Foreskin keratinocyte (primary cell): Measurements from ENCODE around the genes DMC1, GTPBP1 and DNAL4.

DNA sequence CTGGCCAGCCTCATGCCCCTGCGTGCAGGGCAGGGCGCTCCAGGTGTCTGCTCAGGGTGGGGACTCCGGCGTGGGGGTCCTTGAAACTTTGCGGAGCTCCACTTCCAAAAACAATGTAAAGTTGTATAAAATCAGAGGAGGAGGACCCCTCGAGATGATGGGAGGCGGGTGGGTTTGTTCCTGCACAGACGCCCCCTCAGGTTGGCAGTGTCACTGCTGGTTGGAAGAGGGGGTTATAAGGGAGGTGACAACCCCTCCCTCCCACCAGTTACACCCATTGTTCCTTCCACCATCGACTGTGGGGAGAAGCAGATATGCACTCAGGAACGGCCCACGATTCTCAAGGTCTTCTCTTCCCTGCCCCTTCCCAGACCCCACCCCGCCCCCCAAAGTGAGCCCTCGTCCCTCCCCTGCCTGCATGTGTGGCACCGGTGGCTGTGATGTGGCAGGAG, 493 bp downstream of the KDELR3 start:
- RAMPAGE, total RNA, result no peak

DNA sequence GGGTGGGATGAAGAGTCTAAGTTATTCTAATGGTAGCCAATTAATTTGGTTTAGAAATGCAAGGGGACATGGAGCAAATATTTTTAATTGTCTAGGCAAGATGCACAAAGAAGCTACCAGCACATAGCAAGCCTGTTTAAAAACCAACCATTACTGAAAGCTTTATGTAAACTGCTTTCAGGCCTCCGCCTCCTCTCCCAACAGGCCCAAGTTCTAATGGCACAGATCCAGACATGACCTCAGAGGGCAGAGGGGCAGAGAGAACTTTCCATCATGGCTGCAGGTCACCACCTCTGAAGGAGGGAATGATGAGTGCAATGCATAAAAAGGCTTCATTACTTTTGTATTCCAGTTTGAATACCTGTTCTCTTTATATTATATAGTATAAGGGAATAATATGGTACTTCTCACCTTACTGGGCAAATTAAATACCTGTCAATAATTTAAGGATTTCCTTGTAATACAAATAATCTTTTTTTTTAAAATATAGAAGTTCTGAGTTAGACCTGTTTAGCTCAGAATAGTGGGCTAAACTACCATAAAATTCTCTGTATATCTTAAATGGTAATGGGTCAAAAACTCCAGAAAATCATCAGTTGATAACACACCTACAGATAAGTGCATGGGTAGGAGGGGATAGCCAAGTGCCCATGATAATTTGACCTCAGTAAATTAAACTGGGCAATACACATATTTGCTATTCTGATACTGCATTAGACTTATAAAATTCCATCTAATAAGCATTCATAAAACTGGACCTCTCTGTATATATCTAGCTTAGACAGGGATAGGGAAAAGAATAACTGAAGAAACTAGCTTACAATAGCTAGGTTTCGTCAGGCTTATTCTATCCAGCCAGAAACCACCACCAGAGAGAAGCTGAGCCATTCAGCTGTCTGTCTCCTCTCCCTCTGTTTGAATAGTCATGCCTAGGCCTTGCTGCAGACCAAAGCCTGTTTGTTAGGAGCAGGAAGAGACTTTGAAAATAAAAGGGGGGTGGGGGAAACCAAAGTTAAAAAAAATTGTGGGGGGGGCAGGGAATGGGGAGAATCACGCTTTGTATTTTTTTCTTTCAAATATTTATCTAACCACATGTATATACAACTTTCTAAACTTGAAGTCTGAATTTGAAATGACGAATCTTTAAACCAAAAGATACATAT, 14.9 kb downstream of the DDX17 start:
- RAMPAGE, total RNA, result no peak

GRCh38 chr22:38569638-38570336, at the start of gene DMC1:
DMC1 (minus strand) TSS chr22:38570183.
- RAMPAGE, total RNA, result no peak

DNA sequence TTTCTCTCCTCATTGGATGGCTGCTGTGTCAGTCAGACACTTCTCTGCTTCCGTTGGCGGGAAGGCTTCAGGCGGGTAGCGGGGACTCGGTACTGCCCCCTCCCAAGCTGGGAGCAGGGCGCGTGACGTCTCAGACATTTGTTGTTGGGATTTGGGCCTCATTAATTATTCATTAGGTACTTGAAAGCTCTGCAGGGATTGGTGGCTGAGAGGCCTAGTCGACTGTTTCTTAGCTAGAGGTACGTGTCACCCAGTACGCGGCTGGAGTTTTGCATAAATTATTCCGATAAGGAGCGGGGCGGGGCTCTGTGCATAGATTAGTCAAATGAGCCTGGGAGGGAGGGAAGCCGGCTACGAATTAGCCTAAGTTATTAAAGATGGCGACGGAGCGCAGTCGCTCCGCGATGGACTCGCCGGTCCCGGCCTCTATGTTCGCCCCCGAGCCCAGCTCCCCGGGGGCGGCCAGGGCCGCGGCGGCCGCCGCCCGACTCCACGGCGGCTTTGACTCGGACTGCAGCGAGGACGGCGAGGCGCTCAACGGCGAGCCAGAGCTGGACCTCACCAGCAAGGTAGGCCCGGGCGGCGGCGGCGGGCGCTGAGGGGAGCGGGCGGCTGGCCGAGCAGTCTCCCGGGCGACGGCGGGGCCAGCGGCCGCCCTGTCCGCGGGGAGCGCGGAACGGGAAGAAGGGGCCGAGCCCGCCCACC, at the start of gene GTPBP1:
Gene GTPBP1 (plus strand): TSS at position 366 of the 705 bp plus-strand sequence.
- RAMPAGE, total RNA, result no peak

DNA sequence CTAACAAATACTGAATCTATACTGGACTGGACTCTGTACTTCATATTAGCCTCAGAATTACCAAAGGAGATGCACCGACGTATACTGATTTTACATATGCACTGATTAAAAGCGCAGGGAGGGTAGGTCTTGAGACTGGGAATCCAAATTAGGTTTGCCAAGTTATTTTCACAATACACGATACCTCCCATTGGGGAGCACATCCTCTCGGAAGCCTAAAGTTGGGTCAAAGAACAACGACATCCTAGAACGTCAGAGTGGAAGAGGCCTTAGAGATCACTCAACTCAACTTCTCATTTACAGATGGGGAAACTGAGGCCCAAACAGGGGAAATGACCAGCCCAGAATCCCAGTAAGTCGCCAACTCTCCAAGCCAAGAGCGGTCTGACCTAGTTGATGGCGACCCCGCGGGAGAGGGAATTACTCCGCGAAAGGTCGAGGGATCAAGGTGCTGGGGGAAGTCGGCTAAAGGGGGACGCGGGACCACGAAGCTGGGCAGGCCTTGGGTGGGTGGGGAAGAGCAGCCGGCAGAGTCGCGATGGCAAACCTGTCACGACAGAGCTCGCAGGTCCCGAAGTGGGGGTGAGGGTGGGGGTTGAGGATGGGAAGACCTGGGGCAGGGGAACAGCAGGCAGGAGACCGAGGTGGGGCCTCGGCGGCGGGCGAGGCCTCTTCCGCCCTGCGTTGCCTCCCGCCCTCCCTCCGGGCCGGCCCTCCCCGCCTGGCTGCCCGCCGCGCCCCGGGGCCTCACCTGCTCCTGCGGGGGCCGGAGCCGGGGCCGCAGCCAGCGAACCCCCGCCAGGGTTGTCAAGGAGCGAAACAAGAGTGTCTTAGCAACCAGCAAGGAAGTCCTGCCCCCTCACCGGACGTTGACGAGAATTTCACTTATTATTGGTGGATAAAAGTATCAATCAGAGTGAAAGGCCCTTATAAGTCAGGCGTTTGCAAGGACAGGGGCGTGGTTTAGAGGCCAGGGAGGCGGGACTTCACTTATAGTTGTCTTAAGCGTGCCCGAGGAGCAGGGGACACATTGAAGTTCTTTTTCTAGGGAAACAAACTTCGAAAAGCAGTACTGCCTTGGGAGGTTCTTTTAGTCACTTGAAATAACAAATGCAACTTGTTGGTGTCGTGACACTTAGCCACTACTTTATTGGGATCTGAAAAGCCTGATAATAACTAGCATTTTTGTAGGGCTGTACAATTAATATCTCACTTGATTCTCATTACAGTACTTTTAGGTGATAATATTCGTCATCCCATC, at the start of gene DNAL4:
Gene DNAL4 (minus strand): TSS at position 827 of the 1,261 bp plus-strand sequence.
- RAMPAGE, total RNA, result no peak

DNA sequence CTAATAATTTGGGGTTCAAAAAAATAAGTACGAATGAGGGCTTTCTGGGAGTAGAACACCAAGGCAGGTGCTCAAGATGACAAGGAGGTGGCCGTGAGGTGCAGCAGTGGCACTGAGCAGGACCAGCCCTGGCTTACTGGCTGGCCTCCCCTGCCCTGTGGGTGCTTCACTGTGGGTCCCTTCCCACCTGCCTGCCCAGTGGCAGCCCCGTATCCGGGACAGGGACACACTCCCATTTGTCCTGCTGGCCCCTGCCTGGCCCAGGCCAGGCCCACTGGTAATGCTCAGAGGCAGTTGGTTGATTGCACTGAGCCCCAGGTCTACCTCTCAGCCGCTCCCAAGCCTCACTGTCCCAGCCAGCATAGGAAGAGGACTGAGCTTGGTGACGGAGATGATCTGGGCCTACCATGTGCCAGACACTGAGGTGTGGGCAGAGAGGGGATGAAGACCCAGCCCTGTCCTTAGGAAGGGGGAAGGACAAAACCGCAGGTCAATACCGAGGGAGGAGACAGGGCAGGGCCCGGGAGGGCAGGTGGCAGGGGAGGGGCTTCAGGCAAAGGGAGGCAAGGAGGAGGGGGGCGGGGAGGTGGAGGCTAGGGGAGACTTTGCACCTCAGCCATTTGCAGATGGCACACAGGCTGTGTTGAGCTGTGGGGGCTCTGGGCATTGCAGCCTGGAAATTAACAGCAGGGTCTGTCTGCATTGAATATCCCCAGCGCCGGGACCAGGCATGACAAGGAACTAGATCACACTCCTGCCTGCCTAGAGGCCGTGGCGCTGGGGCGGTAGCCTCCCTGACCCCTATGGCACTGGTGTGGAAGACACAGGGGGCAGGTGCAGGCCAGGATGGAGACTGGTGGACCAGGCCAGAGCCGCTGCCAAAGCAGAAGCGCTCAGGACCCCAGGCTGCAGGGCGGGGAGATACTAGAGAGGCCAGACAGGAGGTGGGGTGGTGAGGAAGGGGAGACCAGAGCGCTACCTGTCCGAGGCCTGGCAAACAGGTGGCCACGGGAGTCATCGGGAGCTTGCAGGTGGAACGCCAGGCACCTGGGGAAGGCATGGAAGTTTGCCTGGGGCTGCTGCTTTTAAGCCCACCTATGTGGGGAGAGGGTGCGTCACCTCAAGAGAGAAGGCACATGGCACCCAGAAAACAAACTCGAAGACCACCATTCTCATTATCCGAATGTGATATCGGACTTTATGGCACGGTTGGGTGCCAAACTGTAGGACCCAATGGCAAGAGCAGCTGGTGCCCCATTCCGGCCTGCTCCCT, 11.7 kb downstream of the CBX6 start:
- RAMPAGE, total RNA, result no peak

DNA sequence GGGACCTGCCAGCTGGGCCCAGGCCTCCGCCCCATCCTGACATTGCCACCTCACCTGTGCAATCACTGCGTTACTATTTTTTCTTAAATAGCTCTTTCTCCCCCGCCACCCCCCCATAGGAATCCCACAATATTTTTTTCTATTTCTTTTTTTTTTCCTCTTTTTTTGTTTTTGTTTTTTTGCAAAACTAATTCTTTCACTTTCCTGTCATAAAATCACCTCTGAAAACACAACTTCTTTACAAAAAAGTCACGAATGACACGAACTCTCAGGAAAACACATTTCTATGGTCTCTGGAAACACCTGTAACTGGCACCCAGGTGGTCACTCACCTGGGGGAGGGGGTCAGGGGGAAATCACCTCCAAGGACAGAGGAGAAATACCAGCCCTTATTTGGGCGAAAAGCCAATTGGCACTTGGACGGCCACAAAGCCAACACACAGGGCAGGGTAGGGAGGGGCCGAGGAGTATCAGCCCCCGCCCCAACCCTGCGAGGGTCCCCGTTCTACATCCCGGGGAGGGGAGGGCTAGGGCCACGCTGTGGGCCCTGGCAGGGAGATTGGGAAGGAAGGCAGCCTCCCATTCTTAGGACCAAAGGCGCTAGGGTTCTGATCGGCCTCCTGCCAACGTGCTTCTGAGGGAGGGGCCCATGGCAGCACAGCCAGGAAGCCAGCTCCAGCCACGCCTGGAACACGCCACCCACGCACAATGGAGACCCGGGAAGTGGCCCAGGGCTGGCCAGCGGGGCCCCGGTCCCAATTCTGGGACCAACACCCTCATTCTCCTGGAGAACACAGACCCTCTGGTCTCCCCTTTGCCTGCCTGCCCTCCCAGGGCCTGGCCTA, 7.7 kb downstream of the CBX6 start:
- RAMPAGE, total RNA, result no peak

DNA sequence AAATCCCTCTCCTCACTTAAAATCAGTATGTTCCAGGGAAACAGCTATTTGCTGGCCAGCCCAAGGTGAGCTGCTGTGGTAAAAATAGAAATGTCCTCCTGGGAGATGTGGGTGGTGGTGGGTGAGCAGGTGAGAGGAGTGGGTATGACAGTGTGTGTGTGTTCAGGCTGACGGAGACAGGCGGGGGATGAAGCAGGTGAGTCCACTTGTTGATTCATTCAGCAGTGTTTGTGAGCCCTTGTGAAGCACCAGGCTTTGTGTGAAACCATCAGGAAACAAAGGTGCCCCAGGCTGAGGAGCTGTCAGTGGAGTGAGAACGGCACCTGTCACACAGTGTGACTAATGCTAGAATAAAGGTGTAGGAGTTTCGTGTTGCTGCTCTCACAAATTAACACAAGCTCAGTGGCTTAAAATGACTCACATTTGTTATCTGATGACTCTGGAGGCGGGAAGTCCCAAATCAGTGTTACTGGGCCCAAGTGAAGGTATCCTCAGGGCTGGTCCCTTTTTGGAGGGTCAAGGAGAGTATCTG, 1.9 kb upstream of the CBX6 start:
- RAMPAGE, total RNA, result no peak

- RAMPAGE, total RNA, result no peak
These were observed 35.4 kb upstream of the APOBEC3A start for GRCh38 chr22:38922067-38922266.

GRCh38 chr22:38973142-38973591, 9.0 kb upstream of the APOBEC3B start:
- RAMPAGE, total RNA, result no peak

GRCh38 chr22:39176016-39176725, 23.7 kb upstream of the CBX7 start:
- RAMPAGE, total RNA, result no peak

DNA sequence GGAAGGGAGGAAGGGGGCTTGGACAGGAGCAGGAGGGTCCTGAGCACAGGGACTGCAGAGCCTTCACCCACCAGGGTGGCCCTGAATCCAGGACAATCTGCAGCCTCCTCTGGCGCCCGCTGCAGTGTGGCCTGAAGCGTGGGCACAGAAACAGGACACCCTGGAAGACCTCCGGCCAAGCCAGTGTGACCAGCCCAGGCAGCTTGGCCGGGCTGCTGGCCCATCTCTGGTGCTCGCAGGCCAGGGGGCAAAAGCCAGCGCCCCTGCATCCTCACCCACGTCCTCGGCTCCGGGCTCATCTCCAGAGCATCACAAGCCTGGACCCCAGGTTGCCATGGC, 9.2 kb upstream of the PDGFB start:
- RAMPAGE, total RNA, result no peak

- RAMPAGE, total RNA, result no peak
These were observed 12.4 kb downstream of the RPL3 start for GRCh38 chr22:39306771-39307606.

- RAMPAGE, total RNA, result no peak
These were observed 5.6 kb downstream of the RPL3 start for GRCh38 chr22:39313471-39314532.

DNA sequence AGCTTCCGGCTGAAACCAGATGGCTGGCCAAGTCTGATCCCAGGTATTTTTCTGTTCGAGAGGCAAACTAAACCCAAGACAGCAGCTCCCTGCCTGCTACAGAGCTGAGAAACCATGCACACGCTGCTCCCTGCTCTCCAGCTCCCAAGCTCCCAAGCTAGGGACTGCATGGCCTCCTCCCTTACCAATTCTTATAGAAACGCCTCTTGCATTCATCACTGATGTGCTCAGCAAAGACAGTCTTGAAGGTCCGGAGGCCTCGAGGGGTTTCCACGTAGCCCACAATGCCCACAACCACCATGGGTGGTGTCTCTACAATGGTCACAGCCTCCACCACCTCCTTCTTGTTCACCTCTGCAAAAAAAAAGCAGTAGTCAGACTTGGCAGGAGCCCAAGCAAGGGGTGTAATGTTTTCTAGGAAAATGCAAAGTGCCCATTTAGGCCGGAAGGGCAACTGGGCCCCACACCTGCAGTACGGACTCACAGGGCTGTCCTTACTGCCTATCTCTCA, 2.1 kb downstream of the RPL3 start:
- RAMPAGE, total RNA, result no peak

DNA sequence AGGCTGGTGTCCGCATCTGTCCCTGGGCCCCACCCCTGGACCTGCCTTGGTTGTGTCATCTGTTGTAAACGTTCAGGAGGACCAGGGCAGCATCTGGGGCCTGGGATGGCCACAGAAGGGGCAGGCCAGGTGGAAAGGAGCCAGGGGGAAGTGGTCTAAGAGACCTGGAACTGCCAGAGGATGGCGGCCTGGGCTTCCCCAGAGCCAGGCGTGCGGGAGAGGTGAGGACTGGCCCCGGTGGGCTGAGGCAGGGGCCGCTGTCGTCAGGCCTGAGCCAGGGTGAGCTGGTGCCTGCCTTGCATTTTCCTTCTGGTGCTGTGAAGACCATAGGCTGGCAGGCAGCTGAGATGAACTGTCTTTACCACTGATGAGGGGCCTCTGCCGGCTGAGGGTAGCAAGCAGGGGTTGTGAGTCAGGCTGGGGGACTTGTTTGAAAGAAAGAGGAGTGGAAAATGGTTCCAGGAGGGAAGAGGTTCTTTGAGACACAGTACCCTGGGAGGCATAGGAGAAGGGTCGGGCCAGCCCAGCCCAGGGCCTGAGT, 26.0 kb upstream of the MGAT3 start:
- RAMPAGE, total RNA, result no peak

- RAMPAGE, total RNA, result no peak
These were observed 10.6 kb upstream of the MGAT3 start for GRCh38 chr22:39446227-39446677.

- RAMPAGE, total RNA, result no peak
These were observed 7.1 kb downstream of the MGAT3 start for GRCh38 chr22:39463889-39464356.

DNA sequence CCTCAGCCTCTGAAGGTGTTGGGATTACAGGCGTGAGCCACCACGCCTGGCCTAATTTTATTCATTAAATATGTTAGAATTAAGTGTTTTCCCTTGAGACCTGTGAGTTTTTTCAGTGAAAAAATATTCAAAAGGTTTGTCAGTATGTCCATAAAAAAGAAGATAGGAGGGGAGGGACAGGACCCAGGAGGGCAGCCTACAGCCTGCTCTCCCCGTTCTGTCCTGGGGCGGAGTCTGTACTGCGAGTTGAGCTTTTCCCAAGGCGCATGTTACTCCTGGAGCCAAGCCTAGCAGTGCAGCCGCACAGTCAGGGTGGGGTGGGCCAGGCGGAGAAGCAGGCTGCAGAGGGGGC, 15.4 kb upstream of the MIEF1 start:
- RAMPAGE, total RNA, result no peak

DNA sequence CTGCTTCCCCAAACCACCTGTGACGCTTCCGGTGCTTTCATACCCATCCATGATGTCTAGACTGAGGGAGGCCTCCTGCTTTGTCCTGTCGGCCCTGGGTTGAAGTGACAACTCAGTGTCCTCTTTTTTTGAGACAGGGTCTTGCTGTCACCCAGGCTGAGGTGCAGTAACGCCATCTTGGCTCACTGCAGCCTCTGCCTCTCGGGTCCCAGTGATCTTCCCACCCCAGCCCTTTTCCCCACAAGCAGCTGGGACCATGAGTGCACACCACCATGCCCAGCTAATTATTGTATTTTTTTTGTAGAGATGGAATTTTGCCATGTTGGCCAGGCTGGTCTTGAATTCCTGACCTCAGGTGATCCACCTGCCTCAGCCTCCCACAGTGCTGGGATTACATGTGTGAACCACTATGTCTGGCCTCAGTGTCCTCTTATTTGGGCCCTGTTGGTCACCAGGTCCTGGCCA, 5.5 kb downstream of the RPS19BP1 start:
- RAMPAGE, total RNA, result no peak